ENCODE measurements around a stretch of chrX.

DNA sequence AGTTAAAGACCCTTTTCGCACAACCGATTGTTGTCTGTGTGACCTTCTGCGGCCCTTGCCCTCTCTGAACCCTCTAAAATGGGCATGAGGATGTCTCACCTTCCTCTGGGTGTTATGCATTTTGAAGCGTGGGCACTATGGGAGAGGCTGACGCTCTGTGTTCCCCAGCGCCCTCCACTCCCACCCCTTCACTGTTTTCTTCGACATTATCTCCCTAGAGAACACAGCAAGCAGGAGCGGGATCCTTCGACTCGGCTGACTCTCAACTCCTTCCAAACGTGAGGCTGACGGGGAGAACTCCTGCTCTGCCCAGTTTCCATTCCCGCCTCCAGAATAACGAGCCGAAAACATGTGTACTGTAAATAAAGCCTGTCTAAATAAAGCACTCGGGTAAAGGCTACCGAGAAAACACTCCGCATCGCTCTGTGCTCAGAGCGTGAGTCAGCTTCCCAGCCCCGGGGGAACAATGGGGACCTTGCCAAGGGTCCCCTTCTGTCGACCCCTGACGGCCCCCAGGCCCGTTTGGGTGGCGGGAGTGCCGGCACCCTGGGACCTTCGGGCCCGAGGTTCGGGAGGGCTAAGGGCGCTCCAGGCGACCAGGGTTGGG lies 85.9 kb downstream of the BCOR start:
- PRO-cap: no peak

- PRO-cap: no peak
Observed at GRCh38 chrX:40013707-40014223, 84.0 kb downstream of the BCOR start.

DNA sequence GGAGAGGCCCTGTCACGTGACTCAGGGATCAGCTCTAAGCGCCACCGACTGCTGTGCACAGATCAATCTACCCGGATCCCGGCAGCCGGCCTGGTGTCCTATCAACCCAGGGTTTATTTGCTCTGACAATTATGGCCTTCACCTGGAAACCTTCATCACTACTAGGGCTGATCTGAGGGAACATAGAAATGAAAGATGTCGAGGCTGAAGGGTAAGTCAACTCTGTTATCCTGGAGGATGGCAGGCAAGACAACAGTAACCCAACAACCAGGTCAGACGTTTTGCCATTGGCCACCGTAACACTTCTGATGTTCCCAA lies 38.9 kb downstream of the BCOR start:
- PRO-cap: no peak

DNA sequence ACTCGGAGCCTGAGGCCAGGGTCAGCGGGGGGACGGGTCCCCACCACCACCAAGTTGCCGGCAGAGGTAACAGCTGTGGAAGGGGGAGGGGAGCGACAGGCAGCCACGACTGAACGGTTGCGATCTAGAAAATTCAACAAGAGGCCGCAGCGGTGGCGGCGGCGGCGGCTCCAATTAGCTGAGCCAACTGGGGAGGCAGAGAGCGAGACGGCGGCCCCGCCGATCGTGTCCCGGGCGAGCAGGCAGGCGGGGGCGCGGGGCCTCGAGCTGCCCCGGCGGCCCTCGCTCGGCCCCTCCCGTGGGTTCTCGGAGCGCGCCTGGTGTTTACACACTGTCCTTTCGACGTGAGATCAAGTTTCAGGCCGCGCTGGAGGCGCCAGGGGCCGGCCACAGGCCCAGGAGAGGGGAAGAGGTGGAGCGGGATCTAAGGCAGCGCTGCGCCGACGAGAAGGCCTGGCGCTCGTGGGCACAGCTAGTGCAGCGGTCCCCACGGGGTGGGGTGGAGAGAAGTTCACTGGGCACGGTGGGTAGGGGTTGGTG lies 53.9 kb upstream of the BCOR start:
- PRO-cap: no peak

DNA sequence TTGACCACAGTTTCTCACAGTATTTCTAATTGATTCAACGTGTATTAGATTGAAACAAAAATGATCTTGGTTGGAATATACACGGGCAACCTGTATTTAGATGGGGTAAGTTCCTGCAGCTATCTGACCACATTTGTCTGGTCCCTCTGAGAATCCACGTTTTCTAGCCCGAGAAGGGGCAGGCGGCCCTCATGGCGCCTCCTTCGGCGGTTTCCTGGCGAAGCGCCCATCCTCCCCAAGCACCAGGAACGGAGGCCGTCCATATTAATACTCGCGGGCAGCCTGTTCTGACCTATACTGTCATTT lies 77.0 kb upstream of the BCOR start:
- PRO-cap: no peak

DNA sequence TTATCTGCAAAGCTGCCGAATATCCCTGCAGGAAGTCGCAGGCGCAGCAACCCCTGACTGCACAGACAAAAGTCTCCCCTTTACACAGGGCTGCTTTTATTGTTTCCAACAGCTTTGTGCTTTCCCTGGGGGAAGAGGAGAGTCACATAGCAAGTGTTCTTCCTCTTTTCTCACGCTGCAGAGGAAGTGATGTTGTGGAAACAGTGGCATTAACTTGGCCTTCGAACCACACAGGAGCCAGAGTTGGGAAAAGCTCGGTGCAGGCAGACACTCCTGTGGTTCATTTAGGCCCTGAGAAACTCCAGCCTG lies 81.5 kb upstream of the BCOR start:
- PRO-cap: unidirectional peak, plus-strand start at position 240 of the sequence

DNA sequence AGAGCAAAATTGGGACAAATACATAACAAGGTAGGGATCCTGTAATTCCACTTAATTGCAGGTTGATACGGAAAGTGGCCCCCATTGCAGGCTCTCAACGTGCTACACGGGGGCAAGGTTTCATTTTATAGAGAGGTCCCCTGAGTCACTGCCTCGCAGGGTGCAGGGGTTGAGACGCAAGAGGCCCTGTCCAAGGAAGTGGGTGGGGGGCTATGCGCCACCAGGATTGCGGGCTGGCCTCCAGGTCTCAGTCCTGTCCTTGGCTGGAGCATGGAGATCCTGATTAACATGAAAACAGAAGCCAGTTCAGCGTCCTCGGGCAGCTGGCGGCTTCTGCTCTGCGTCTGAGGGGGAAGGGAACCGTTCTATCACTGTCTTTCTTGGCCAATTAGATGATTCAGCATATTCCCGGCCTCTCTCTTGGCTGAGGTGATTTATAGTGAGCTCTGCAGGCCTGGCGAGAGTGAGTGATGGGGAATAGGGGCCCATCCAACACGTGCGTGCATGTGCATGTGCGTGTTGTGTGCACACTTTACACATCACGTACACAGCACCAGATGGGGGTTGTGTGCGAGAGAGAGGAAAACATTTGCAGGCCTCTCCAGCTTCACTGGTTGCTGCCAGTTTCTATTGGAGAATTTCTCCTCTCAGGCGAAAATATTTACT lies 145.9 kb upstream of the ATP6AP2 start:
- PRO-cap: no peak

- PRO-cap: unidirectional peak, plus-strand start at chrX:40644861
Observed at GRCh38 chrX:40644783-40645469, 2.4 kb downstream of the CXorf38 start.

DNA sequence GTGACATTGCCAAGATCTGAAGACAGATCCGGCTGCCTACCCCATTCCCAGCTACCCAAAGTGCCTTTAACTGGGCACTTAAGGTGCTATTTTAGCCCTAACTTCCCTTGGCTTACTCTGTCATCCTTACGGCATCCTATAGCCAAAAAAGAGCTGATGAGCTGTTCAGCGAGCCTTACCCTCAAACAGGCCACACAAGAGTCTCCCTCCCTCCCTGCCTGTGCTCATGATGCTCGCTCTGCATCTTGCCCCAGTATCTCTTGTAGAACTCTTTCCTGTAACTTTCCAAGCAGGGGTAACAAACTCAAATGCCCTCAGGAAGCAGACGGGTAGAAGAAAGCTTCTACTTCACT lies 896 bp downstream of the CXorf38 start:
- PRO-cap: no peak

- PRO-cap: no peak
Observed at GRCh38 chrX:40647625-40647984, 244 bp upstream of the CXorf38 start.

- PRO-cap: no peak
Observed at GRCh38 chrX:40687115-40688131, 40.1 kb upstream of the CXorf38 start.

GRCh38 chrX:40727451-40727957 lies 7.8 kb downstream of the MED14 start:
- PRO-cap: no peak

DNA sequence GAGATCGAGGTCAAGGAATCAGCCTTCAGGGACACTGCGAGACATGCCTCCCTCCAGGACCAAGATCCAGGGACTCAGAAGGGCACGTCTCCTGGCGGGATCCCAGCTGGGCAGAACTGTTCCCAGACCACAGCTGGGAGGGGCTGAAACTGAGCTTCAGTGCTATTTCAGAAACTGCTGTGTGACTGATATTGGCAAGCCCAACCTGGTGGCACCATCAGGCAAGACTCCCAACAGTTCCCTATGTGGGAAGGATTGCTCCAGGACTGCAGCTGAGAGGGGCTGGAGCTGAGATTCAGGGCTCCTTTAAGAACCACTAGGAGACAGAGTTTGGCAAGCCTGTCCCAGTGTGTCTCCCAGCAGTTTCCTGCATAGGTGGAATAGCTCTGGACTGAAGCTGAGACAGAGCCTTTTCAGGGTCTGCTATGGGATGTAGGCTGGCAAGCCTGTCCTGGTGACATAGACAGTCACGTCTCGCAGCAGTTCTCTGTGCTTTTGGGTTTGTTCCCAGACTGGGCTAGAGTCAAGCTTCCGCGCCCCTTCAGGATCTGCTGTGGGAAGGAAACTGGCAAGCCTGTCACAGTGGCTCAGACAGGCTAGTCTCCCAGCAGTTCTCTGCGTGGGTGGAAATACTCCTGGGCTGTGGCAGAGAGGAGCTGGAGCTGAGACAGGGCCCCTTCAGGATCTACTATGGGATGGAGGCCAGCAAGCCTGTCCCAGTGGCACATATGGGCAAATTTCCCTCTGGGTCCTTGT lies 20.1 kb upstream of the MED14 start:
- PRO-cap: no peak

DNA sequence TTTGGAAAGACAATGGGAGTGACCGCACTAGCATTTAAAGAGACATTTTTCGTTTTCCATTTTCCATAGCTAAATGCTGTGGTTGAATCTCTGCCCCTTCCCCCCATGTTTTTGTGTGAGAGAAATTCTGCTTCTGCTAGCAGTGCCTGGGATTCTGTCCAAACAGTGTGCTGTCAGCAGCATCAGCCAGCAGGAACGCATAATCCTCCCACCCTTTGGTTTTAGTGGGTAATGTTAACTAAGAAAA lies 110.2 kb upstream of the MED14 start:
- PRO-cap: no peak

GRCh38 chrX:41084060-41085012 lies 909 bp upstream of the USP9X start:
- PRO-cap: unidirectional peak, minus-strand start at chrX:41084453; bidirectional peak, plus-strand start at chrX:41084796, minus-strand start at chrX:41084492

DNA sequence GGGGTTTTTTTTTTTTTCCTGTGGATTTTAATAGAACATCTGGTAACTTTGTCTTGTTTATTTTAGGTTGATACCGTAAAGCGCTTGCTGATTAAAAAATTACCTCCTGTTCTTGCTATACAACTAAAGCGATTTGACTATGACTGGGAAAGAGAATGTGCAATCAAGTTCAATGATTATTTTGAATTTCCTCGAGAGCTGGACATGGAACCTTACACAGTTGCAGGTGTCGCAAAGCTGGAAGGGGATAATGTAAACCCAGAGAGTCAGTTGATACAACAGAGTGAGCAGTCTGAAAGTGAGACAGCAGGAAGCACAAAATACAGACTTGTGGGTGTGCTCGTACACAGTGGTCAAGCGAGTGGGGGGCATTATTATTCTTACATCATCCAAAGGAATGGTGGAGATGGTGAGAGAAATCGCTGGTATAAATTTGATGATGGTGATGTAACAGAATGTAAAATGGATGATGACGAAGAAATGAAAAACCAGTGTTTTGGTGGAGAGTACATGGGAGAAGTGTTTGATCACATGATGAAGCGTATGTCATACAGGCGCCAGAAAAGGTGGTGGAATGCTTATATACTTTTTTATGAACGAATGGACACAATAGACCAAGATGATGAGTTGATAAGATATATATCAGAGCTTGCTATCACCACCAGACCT lies 118.0 kb upstream of the DDX3X start:
- PRO-cap: no peak

DNA sequence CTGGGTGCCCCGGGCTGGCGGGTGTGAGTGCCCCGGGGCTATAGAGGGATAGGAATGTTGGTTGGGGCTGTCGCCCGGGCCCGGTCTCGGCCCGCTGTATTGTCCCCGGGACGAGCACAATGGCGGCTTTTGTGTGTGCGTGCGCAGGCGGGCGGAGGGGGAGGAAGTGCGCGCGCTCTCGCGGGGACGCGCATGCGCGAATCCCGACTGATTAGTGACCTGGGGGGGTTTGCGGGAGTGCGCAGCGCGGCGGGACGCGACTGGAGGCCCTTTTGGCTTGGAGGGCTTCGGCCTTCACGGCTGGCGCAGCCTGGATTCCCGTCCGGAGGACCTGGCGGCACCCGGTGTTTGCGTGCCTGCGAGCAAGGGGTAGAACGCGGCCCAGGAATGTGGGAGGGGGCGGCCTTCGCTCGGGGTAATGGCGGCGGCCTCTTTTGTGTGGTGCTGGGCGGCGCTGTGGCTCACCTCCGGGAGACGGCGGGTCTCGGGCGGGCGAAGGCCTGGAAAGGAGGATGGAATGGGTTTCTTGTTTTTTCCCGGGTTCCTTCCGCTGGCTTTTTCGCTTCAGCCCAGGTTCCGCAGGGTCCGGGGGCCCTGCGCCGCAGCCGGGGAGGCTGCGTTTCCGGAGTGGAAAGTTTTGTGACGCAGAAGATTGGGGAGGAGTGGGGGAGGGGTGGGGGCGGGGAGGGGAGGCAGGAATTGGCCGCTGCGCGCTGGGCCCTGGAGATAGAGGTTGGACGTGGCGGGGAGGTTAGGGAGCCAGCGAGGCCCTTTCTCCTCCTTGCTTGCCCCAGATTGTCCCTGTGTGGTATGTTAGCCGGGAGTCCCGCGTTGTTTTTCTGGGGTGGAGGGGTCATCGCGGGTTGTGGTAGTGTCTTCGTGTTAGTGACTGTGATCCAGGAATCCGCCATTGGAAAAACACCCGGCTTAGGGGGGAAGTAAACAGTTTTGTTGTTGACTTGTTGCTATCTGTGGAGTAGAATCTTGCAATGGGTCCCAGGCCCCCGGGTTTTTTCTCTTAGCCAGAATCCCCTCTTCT lies 758 bp downstream of the DDX3X start:
- PRO-cap: bidirectional peak, plus-strand start at position 217 of the sequence, minus-strand start at position 168 of the sequence; bidirectional peak, plus-strand start at position 676 of the sequence, minus-strand start at position 629 of the sequence

DNA sequence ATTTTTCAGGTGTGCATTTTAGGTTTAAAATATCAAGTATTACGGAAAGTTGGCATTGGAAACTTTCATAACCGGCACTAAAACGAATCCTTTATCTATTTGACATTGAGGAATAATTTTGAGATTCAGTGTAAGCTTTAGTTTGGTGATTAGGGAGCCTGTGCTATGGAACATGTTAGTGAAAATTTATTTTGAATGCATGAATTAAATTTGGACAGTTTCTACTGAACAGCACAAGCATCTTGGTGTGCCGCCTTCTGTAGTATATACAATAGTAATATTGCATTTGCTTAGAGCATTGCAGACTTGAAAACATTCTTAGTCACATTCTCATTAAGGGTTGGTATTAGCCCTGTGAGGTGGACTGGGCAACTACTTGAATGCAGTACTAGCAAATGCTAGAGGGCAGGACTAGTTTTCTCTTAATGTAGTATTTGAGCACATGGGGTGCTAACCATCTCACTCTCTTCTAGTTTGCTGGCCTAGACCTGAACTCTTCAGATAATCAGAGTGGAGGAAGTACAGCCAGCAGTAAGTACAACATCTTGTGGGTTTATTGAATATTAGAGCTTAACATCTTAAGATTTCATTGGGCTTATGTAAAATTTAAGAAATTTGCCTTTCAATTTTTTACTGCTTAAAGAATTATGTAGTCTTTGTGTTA lies 3.1 kb downstream of the DDX3X start:
- PRO-cap: no peak

- PRO-cap: no peak
Observed at GRCh38 chrX:41435424-41436129, 11.6 kb upstream of the NYX start.

DNA sequence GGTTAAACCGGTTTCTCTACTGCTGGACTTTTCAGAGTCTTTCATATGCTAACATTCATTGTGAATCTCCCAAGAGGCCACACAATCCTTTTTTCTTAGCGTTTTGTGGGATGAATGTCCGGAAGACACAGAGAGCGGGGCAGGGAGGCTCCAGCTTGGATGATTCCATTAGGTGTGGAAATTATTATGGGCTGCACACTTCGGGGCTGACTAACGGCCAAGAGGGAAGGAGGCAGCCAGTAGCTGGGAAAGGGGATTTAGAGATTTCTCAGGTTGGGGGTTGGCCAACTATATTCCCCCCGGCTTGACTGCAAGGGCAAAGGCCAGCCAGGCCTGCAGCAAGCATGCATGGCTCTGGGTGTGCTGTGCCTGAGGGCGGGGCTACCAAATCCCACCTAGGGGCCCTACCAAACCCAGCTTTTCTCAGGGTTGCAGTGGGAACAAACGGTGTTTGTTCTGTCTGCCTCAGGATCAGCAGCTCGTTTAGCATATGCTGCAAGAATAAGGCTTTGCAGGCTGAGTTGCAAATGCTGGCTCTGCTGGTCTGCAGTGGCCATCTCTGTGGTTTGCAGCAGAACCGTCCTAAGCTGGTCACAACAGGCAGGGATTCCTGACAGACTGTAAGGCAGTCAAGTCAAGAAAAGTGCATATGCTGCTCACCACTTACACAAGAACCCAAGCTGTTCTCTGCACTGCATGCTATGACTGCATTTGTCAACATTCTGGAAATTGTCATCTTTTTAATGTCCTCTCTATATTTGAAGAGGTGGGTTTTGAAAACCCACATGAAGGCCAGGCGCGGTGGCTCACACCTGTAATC lies 28.7 kb downstream of the NYX start:
- PRO-cap: no peak

Measured in anterior vena cava (tissue), 1 donor.